Retinal pigment epithelial cell (primary cell): ENCODE data around the genes SERTAD3 and CYP2S1.

- RRBS, result under 1% methylated on average over 22 of the region's 83 CpGs
Measured at GRCh38 chr19:40443955-40445007, at the start of gene SERTAD3. SERTAD3 (minus strand) TSS chr19:40444335.

DNA sequence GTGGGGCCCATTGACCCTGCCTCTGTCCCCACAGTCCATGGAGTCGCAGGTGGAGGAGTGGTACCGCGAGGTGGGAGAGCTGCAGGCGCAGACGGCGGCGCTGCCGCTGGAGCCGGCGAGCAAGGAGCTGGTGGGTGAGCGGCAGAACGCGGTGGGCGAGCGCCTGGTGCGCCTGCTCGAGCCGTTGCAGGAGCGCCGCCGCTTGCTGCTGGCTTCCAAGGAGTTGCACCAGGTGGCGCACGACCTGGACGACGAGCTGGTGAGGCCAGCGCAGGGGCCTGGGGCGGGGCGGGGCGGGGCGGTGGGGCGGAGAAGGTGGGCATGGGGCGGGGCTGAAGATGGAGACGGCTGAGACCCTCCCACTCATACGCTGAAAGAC, 27.5 kb upstream of the SHKBP1 start:
- RRBS, result no CpG with 5 or more reads among the region's 34 CpGs

DNA sequence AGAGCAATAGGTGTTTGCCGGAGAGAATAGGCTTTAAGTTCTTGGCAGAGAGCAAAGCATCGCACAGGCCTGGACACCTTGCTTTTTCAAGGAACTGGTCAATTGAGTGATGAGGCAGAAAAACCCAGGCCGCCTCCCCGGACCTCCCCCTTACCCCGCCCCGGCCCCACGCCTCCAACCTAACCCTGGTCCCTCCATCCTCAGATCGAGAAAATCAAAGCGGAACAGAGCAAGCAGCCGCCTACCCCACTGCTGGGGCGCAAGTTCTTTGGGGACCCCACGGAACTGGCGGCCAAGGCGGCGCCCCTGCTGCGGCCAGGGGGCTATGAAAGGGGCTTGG, 9.2 kb upstream of the SHKBP1 start:
- RRBS, result no CpG with 5 or more reads among the region's 16 CpGs

GRCh38 chr19:40578104-40578898, 1.6 kb downstream of the SHKBP1 start:
- RRBS, result no CpG with 5 or more reads among the region's 15 CpGs

GRCh38 chr19:40588490-40588939, 11.8 kb downstream of the SHKBP1 start:
- RRBS, result no CpG with 5 or more reads among the region's 15 CpGs

GRCh38 chr19:40590535-40591067, 10.6 kb upstream of the LTBP4 start:
- RRBS, result no CpG with 5 or more reads among the region's 14 CpGs

DNA sequence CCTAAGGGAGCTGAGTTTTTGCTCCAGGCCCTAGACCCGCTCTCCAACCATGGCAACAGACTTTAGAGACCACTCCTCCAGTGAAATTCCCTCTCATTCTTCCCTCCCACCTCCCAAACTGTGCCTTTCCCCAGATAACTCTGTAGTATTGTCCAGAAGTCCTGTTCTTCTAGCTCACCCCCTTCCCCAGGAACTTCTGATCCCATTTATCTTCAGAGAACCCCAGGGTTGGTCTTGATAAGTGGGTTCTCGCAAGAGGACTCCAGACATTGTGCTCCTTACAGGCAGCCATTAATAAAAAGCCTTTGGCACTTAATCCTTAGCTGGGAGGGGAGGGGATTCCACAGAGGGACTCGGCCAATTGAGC, 1.8 kb downstream of the LTBP4 start:
- RRBS, result no CpG with 5 or more reads among the region's 3 CpGs

GRCh38 chr19:40614542-40615305, 13.6 kb downstream of the LTBP4 start:
- RRBS, result no CpG with 5 or more reads among the region's 30 CpGs

GRCh38 chr19:40669775-40670113, 20.7 kb downstream of the NUMBL start:
- RRBS, result no CpG with 5 or more reads among the region's 8 CpGs

DNA sequence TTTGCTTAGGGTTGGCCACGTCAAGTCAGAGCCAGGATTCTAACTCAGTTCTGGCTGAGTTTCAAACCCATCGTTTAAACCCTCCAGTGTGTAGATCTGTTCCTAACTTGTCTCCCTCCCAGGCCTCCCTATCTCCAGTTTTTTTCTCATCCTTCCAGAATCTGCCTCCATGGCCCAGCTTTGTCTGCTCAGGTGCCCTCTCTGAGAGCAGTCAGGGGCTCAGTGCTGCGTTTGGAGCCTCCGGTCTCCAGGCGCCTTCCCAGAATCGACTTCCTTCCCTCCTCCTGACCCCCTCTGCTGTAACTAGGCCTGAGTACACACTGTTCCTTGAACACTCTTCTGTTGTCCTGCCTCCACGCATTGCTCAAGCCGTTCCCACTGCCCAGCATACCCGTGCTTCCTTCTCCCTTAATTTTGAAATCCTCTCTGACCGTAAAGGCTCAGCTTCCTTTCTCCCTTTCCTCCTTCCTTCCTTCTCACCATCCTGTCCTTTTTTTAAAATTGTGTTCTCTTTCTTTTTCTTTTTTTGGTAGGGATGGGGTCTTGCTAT, 3.6 kb downstream of the ITPKC start:
- RRBS, result no CpG with 5 or more reads among the region's 10 CpGs

DNA sequence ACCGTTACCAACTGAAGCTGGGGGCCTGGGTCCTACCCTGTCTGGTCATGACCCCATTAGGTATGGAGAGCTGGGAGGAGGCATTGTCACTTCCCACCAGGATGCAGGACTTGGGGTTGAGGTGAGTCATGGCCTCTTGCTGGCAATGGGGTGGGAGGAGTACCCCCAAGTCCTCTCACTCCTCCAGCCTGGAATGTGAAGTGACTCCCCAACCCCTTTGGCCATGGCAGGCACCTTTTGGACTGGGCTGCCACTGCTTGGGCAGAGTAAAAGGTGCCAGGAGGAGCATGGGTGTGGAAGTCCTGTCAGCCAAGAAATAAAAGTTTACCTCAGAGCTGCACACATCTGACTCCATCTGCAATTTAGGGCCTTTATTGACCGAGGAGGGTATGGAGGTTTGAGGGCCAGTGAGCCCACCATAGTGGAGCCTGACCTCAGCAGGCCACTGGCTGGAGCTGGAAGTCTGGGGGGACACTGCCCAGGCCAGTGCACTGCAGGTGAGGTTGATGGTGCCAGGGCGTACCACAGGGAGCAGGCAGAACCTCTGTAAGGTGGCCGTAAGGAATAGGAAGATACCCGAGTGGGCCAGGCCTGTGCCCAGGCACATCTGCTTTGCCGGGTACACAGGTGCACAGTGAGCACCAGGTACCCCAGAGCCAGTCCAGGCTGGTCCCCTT, 9.2 kb downstream of the EGLN2 start:
- RRBS, result no CpG with 5 or more reads among the region's 6 CpGs

GRCh38 chr19:40822515-40823234, 23.7 kb downstream of the EGLN2 start:
- RRBS, result no CpG with 5 or more reads among the region's 11 CpGs

GRCh38 chr19:40847594-40848046, 2.6 kb downstream of the CYP2A6 start:
- RRBS, result no CpG with 5 or more reads among the region's 5 CpGs

DNA sequence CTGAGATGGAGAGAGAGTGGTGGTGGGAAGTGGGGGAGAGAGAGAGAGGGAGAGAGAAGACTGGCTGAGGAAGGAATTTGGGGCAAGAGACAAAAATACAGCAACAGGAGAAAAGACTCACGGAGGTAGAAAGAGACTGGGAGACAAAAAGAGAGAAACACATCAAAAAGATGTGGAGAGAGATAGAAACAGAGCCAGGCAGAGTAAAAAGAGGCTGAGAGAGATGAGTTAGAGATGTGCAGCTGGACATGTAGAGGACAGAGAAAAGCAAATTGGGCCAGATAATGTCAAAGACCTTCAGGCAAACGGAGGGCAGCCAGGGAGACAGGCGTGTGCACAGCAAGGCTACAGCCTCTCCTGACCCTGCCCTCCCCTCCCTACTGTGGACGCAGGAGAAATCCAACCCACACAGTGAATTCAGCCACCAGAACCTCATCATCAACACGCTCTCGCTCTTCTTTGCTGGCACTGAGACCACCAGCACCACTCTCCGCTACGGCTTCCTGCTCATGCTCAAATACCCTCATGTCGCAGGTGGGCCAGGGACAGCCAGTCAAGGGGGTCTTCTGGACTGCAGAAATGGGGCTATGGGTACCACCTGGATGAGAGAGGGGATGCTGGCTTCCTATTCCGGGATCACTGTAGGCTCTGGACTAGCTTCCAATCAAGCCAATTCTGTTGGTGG, 49.3 kb upstream of the CYP2B6 start:
- RRBS, result no CpG with 5 or more reads among the region's 10 CpGs

DNA sequence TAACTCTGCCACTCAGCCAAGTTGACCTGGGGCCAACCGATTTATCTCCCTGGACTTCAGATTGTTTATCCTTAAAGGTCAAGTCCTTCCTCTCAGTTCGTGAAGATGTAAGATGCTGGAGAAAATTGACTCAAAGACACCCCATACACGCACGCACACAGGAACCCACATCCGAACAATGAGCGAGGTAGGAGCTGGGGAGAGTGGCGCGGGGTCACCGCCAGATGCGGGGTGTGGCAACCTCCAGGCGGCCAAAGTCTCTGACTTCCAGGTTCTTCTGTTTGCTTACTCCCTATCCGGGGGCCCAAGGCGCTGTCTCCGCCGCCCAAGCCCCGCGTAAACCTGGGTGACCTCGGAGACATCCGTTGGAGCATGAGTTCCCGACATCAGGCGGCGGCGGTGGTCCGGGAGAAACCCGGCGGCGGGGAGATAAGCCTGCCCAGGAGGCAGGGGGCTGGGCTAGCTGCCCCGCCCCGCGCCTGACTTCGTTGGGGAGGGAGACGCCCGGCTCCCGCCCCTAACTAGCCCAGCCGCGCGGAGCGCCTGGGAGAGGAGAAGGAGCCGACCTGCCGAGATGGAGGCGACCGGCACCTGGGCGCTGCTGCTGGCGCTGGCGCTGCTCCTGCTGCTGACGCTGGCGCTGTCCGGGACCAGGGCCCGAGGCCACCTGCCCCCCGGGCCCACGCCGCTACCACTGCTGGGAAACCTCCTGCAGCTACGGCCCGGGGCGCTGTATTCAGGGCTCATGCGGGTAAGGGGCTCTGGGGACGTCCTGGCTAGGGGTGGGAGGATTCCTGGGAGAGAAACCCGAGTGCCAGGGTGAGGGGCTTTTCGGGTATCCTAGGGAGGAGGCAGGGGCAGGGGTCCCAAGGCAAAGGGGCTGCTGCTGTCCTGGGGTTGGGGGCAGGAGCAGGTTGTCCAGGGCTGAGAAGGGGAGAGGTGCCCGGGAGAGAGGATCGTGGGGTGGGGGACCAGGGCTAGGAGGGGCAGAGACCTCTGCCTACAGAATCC, at the start of gene CYP2S1:
Gene CYP2S1, plus strand, starts transcription at position 529 of the 1,011 bp plus-strand sequence.
- RRBS, result 1% methylated on average over 36 of the region's 61 CpGs

DNA sequence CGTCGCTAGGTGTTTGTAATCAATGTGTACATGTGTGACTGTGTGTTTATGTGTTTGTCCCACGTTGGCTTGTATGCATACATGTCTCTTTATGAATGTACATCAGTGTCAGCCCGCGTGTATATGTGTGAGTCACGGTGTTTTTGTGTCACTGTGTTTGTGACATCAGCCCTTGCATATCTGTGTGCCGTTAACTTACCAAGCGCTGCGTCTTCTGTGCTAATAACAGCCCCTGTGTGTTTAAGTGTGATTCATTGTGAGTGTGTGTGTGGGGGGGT, 6.5 kb downstream of the AXL start:
- RRBS, result no CpG with 5 or more reads among the region's 9 CpGs

DNA sequence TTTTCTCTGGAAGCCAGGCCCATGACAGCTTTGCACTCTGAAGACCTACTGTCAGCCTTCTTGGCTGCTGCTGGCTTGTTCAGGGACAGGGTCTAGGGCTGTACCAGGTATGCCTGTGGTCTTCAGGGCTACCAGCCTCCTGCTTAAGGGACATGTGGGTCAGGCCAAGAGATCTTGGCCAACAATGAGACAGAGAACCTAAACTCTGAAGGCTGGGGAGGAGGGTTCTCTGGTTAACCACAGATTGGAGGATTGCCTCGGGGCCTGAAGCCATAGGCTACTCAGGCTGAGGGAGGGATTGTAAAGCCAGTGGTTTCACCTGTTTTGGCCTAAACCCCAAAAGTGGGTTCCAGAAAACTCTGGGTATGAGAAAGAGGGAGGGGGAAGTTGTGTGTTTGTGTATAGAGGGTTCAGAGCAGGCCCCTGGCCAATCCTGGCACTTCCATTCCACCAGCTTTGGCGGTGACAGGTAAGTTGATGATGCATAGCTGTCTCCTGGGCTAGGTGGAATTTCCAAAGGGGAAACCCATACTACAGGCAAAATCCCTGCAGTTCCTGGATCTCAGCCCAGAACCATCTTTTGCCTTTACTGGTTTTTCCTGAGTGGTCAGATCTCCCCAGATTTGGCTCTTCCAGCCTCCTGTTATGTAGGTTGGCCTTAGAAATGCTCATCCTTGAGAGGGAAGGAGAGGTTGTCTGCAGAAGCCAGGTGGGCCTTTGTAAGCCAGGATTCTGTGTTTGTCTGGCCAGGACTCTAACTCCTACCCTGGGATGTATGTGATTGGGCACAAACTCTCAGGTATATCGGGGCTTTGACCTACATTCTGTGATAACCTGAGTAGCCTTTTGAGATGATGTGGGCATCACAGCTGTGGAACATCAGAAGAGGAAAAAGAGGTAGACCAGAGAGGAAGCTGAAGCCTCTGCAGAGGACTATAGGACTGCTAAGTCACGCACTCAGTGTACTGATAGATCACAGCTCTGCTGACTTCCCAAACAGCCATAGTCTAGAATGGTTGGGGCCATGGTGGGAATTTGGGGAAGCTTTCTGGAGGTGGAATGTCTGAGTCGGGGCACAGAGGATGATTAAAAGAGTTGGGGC, 13.4 kb upstream of the CCDC97 start:
- RRBS, result no CpG with 5 or more reads among the region's 5 CpGs

DNA sequence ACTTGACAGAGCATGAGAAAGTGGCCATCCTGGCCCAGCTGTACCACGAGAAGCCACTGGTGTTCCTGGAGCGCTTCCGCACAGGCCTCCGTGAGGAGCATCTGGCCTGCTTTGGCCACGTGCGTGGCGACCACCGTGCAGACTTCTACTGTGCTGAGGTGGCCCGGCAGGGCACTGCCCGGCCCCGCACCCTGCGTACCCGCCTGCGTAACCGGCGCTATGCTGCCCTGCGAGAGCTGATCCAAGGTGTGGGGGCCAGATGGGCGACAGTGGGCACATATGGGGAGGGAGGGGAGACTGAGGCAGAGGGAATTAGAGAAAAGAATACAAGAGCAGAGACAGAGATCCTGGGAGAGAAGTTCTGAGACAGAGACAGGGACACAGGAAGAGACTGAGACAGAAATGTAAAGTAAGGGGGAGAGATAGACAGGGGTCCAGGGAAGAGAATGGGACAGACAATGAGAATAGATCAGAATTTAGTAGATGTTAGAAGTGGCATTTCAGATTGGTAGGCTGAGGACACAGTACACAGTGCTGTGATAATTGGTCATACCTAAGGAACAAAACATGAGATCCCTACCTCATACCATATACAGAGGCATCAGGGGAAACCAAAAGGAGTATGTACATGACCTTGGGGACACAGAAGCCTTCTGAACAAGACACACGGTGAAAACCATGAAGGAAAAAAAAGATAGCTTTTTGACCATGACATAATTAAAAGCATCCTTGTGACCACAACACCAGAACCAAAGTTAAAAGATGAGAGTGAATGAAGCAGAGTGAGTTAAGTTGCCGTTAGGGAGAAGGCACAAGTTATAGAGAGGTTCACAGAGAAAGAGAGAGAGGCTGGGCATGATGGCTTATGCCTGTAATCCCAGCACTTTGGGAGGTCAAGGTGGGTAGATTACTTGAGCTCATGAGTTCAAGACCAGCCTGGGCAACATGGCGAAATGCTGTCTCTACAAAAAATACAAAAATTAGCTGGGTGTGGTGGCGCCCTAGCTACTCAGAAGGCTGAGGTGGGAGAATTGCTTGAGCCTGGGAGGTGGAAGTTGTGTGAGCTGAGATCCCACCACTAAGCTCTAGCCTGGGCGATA, 7.0 kb downstream of the CCDC97 start:
- RRBS, result no CpG with 5 or more reads among the region's 23 CpGs

DNA sequence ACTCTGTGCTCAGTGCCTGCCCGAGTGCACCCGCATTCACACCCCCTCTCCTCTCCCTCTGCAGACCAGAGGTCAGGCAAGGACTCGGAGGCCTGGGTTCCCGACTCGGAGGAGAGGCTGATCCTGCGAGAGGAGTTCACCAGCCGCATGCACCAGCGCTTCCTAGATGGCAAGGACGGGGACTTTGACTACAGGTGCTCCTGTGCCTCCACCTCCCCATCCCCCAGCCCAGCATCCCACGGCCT, 10.2 kb downstream of the CCDC97 start:
- RRBS, result no CpG with 5 or more reads among the region's 10 CpGs

DNA sequence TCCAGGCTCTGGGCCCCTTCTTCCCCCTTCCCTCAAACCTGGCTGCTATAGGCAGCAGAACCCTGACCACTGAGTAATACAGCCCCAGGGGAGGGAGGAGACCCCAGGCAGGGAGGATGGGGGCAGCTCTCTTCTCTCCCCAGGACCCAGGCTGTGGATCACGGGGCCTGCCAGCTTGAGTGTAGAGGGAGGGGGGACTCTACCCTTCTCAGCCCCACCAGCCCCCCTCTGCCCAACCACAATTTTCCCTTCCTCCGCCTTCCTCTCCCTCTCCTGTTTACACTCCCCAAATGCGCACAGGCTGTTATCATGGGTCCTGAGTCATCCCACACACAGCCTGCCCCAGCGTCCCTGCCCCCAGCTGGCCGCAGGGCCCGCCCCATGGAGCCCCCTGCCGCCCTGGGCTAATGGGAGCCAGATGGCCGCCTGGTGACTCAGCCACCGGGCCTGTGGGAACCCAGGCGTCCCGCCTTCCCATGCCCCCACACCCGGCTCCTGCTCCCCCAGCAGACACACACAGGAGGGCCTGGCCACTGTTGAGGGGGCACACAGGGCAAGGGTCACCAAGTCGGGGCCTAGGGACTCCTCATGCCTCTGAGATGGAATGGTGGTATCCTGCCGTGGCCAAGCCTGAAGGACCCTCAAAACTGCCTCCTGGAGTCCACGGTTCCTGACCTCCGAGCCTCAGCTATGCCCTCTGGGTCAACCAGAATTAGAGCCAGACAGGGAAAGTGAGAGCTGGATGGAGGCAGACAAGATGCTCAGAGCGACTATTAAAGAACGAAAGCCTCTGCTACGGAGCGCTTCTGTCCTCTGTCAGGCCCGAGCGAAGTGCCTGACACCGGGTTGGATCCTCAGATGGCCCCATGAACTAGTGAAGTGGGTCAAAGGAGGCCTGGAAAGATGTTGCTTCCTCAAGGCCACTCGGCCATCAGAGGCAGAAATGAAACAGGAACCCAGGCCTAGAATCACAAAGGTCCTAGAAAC, 13.7 kb downstream of the CCDC97 start:
- RRBS, result 6% methylated on average over 4 of the region's 24 CpGs